Jejunum (tissue), 1 donor: ENCODE results near the genes NFE2L2 and OSBPL6.

DNA sequence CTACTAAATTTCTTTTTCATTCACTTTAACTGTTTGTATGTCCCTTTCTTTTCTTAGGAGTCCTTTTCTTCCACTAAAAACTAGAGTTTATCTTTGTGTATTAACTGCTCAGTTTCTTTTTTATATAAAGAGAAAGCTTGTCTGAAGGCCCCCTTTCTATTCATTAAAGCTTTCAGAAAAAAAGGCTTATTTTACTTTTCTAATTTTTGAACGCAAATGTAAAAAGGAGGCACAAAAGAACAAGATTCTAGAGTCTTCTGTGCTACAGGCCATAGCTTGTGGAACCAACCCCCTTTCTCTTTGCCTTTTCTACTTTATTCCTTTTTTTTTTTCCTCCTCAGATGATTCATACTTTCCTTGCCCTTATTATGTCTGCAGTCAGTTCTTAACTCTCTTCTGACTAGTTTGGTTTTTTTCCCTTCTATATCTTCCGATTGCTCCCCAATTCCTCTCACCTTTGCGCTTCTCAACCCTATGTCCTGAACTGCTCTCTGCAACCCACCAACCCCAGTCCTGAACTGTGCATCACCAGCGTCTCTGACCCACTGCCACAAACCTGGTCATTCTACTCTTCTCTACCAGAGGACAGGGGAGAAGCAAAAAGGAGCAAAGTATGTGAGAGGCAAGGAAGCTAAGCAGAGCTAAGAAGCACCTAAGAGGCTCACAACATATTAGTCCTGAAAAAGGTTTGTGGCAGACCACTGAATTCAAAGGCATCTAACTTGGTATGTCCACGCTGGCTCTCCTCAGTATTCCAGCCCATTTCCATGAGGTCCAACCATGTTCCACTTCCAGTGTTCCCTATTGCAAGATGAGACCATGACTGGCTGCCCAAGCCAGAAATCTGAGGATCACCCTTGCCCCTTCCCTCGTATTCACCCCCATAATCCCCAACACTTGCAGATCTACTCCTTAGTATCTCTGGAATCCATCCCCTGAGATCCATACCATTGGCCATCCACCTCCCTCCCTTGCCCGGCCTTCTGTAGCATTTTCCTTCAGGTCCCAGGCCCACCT lies 57.0 kb upstream of the WIPF1 start:
- PRO-cap: no peak

DNA sequence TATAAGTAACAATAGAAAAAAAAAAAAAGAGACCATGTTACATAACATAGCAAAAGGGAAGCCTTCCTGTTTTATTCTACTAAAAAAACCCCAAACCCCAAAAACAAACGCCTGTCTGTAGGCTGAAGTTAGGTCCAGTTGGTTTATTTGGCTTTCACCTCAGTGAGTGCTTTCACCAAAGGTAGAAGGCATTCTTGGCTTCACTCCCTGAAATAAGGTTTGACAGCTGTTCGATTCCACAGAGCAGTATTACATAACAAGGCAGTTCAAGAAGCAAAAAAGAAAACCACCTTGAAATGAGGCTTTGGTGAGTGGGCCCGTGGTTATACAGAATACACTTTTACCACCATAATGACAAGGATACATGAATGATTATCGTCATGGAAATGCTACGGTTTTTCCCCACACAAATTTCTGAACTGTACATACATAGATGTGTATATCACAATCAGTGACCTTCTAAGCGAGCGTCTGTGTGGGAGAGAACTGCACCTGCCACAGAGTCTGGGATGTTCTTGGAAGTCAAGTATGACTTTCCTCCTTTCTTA lies 80.0 kb upstream of the CHRNA1 start:
- PRO-cap: no peak

GRCh38 chr2:175176009-175177153 lies 5.1 kb downstream of the ATP5MC3 start:
- PRO-cap: no peak

DNA sequence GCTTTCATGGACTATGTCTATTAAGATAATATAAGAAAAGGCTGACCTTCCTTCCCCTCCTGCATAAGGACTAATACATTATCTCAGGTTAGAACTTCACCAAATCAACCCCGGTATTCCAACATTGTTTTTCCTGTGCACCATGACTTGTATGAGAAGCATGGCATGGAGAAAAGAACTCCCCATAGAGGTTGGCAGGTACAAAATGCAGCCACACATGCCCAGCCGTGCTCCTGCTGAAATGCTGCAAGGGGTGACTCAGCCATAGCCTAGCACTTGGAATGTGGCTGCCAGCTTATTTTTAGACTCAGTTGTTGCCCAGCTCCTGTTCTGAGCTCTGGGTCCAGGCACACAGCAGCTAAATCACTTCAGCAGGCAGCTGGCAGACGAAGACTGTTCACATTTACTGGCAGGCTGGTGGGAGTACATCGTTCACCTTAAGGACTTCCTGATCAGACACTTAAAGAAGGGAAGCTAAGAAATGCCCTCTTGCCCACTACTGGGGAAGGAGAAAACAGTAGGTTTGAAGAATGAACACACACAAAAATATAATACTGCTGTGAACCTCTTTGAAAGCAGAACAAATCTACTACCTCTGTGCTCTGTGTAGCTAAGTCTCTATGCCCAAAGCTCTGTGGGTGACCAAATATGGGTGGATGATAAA lies 146.3 kb downstream of the LNPK start:
- PRO-cap: no peak

GRCh38 chr2:176079467-176080570 lies 3.9 kb downstream of the EVX2 start:
- PRO-cap: no peak

- PRO-cap: no peak
Observed at GRCh38 chr2:176125740-176126077, 3.2 kb downstream of the HOXD9 start.

DNA sequence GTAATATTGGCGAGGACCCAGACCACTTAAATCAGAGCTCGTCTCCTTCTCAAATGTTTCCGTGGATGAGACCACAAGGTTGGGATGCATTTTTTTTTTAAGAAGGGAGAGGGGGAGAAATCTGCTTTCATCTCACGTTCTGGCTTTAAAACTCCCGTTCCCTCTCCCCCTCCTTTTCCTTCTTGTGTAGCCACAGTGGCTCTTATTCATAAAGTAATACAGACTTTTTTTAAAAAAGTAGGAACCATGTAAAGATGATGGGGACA lies 1.3 kb downstream of the HOXD8 start:
- PRO-cap: no peak

DNA sequence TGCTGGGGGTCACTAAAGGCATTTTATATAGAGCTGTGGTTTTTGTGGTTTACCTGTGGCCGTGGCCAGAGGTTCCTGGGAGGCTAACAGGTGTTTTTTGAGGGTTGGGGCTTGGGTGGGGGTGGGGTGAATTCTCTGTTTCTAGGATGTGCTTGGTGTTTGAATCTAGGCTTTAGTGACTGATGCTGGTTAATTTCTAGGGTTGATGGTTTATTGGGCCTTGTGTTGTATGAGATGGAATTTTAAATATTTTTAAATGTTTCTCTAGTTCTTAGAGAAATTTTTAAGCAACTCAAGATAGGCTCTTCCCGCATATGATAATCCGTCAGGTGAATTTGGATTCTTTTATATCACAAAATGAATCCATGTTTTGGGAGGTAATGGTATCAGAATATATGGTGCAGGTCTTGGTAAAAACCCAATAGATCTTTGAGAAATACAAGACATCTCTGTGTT lies 7.9 kb downstream of the HOXD8 start:
- PRO-cap: no peak

DNA sequence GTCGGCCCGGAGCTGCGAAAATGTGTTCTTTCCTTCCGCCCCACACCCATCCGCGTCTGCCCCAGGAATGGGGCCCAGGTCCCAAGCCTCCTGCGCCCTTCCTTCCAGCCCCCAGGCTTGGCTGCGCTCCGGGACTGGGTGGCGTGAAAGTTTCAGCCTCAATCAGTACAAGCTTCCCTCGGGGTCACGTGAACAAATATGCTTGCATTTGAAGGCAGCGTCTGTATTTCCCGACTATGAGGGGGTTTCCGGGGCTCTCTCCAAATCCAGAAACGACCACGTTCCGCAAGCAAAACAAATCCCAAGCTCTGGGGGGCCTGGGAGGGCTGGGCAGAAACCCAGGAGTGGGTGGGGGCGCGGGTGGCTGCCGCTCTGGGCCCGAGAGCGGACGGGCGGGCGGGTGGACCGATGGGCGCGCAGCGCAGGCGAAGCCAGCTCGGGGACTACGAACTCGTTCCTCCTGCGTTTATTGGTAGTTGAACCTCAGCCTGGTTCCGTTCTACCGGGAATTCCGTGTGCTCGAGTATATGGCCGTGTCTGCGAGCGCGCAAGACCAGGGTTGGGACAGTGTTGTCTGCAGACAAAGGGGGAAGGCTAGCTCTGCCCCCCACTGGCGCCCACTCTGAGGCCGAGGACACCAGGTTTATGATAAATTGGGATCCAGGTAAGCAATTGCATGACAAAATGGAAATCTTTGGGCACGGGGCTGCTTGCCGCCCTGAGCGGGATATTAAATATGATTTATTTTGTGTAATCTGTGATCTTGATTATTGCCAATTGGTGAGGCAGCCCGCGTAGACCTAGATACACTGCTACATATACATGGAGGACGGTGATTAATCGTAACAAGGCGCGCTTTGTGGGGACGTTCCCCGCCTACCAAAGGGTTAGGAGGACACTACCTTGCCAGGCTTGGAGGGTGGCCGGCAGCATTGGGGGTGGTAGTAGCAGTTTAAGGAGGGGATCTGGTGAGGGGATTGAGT lies 3.6 kb downstream of the HOXD3 start:
- PRO-cap: no peak

- PRO-cap: no peak
Observed at GRCh38 chr2:176187463-176187988, 942 bp upstream of the HOXD1 start.

- PRO-cap: no peak
Observed at GRCh38 chr2:176477371-176477734, 208.1 kb downstream of the MTX2 start.

GRCh38 chr2:176638782-176639091 lies 369.5 kb downstream of the MTX2 start:
- PRO-cap: no peak

DNA sequence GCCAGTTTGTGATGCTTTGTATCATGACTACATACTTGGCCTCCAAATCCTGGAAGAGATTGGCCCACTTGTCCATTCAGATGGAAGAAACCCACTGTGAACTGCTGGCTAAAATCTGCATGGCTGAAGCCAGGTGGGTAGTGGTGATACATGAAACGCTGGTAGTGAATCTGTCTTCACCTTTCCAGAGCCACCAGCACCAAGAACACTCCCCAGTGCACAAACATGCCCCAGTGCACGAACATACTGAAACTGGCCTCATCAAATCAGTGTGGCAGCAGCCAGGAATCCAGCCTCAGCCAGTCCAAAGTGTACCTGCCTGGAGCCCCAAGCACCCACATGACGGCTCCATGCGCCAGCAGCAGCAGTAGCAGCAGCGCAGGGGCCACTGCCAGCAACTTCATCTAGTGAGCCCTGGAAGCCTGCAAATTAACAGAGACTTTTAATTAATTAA lies 406.6 kb upstream of the HNRNPA3 start:
- PRO-cap: no peak

GRCh38 chr2:177165693-177166700 lies 46.6 kb upstream of the HNRNPA3 start:
- PRO-cap: unidirectional peak, plus-strand start at chr2:177165820

- PRO-cap: no peak
Observed at GRCh38 chr2:177256715-177257664, 7.5 kb downstream of the NFE2L2 start.

DNA sequence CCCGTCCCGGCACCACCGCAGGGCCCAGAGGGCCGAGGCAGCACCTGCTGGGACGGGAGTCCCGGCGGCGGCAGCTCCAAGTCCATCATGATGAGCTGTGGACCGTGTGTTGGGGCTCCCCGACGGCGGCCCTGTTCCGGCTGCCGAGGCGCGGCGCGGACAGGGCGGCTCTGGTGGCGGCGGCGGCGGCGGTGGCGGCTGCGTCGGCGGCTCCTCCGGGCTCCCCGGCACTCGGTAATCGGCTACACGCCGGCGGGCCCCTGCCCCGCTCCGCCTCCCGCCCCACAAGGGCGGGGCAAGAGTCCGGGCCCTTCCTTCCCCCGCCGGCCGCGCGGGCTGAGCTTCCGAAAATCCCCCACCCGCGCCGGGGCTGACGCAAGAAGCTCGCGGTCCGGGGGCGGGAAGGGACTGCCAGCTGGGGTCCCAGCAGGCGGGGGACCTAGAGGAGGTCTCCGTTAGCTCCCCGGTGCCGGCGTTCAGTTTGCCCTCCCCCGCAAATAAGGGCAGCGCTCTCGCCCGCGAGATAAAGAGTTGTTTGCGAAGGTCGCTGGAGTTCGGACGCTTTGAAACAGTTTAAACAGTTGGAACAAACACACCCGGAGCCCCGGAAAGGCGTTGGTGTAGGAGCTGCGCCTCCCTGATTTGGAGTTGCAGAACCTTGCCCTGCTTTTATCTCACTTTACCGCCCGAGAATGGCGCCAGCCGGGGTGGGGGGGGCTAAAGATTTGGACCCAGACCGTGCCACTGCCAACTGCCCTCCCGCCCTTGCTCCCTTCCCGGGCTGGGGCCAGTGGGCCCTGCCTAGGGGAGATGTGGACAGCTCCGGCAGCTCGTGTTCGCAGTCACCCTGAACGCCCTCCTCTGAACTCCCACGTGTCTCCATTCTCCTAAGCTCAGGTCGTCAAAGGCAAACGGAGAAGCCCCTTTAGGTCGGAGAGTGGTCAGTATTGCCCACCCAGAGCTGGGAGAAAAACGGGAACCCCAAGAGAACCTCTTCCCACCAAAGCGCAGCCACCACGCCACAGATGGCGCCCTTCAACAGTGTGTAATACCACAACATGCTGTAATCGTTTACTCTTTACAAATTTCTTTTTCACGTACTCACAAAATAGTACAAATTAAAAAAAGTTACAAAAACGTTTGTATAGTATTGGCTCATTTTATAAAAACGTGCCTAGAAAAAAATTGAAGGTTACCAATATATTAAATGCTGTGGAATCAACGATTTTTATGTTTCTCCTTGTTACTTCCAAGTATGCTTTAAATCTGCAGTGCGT lies at the start of gene NFE2L2:
Gene NFE2L2 (minus strand): TSS at position 240 of the 1,277 bp plus-strand sequence.
- PRO-cap: bidirectional peak, plus-strand start at position 378 of the sequence, minus-strand start at position 236 of the sequence; bidirectional peak, plus-strand start at position 526 of the sequence, minus-strand start at position 565 of the sequence; bidirectional peak, plus-strand start at position 784 of the sequence, minus-strand start at position 644 of the sequence

GRCh38 chr2:177322659-177323063 lies 58.1 kb upstream of the NFE2L2 start:
- PRO-cap: no peak

GRCh38 chr2:178194467-178195686 lies at the start of gene OSBPL6:
TSS of gene OSBPL6 (plus strand) at chr2:178194512.
- PRO-cap: bidirectional peak, plus-strand start at chr2:178194512, minus-strand start at chr2:178194391

GRCh38 chr2:178478773-178479612 lies 593 bp upstream of the FKBP7 start:
- PRO-cap: unidirectional peak, minus-strand start at chr2:178479111

GRCh38 chr2:178522791-178524282 lies 43.1 kb downstream of the PLEKHA3 start:
- PRO-cap: unidirectional peak, plus-strand start at chr2:178523191